Left lobe of liver (tissue), 1 donor: ENCODE measurements around the genes TENM4, DLG2, SYTL2 and CCDC83.

DNA sequence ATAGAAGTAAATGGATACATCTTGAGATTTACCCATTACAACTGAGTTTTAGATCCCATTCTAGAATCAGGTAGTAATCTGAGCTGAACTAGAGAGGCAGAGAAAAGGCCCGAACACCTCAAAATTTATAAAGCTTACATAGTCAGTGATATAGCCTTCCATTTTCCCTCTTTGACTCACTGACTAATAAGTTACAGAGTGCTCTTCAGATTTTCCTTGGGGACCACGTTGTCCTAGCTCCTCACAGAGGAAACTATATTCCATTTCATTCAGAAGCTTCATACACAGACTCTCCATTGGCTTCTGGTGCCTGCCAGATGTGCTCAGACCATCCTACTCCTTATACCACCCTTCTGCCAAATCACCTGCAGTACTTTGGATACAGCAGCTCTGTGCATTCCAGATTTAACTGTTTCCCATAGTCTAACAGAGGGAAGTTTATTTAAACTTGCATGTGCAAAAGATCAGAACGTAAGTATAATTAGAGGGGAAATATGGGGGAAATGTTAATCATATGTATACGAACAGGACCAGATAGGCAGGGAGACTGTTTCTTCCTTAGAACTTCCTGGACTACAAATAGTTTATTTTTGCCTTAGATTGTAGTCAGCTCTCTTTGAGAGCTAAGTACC is 41.9 kb downstream of the GAB2 start:
- PRO-cap, result no peak

- PRO-cap, result no peak
Measured at GRCh38 chr11:78392711-78393489, 24.7 kb downstream of the GAB2 start.

GRCh38 chr11:78400007-78400600 is 17.5 kb downstream of the GAB2 start:
- PRO-cap, result no peak

DNA sequence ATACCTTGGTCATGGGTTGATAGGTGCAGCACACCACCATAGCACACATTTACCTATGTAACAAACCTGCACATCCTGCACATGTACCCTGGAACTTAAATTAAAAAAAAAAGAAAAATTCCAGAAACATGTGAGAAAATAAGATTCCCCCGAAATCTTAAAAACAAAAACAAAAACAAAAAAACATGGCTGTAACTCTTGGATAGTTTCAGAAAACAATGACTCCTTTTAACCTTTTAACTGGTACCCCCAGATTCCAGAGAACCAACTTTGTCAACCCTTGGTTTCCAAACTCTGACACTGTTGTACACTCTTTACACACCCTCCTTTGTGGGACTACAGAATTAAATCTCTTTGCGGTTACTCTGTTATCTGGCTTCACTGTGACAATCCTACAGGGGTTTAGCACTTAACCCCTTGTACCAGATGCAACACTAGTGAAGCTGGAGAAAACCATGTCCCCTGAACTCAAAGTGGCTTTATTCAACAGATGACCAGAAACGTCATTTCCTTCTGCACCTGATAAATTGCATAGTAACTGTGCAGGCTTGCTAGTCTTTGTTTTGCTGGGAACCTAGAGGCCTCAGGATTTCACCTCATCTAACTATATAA is 5.5 kb upstream of the GAB2 start:
- PRO-cap, result no peak

DNA sequence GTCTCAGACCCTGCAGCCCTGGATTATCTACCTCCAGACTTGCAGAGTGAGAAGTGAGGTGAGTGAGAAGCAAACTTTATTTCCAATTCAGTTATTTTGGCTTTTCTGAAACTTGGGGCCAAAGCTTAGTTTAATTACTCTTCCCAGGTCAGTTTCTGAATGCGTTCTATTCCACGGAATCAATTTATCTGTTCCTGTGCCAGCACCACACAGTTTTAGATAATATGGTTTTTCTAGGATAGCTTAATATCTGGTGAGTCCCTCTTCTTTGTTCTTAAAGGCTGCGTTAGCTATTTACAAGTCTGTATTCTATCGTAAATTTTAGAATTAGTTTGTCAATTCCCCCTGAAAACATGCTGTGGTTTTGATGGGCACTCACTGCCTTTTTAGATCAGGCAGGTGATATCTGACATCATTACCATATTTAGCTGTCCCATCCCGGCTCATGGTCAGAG is 150.3 kb upstream of the NARS2 start:
- PRO-cap, result unidirectional peak, minus-strand start at position 208 of the sequence

DNA sequence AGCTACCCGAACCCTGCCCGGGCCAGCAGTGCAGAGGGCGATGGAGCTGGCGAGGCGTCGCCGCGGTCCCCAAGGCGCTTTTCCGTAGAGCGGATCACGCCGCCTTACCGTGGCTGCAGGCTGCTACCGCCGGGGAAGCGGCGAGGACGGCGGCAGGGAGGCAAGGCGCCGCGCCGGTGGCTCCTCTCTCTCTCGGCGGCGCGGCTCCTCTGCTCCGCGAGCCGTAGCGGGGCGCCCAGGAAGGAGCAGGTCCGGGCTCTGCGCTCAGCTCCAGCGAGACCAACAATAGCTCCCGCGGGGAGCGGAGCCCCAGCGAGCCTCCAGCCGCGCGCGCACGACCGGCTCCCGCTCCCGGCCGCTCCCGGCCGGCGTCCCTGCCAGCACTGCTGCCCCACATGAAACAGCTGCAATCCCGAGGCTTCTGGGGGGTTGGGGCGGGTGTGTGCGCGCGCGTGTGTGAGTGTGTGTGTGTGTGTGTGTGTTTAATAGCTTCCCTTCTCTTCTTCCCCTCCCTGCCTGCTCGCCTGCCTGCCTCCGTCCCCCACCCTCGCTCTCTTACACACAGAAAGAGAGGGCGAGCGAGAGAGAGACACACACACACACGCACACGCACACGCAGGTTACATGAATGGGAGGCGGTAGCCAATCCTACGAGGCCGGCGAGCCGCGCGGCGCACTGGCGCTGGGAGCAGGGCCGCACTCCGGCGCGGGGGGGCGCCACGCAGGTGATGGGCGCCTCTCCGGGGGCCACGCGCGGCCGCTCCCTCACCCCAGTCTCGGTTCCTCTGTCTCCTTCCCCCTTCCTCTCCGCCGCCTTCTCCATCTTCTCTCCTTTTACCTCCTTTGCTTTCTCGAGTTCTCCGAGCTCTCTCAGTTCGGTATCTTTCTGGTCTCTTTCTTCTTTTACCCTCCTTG is at the start of gene TENM4:
TSS of gene TENM4 (minus strand) at position 630 of the 915 bp plus-strand sequence.
- PRO-cap, result unidirectional peak, minus-strand start at position 385 of the sequence; unidirectional peak, minus-strand start at position 557 of the sequence

- PRO-cap, result no peak
Measured at GRCh38 chr11:82970473-82971075, 69.0 kb downstream of the DDIAS start.

DNA sequence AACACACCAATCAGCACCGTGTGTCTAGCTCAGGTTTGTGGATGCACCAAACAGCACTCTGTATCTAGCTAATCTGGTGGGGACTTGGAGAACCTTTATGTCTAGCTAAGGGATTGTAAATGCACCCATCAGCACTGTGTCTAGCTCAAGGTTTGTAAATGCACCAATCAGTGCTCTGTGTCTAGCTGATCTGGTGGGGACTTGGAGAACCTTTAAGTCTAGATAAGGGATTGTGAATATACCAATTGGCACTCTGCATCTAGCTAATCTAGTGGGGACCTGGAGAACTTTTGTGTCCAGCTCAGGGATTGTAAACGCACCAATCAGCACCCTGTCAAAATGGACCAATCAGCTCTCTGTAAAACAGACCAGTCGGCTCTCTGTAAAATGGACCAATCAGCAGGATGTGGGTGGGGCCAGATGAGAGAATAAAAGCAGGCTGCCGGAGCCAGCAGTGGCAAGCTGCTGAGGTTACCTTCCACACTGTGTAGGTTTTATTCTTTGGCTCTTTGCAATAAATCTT is 69.7 kb downstream of the DDIAS start:
- PRO-cap, result no peak

GRCh38 chr11:83007765-83008444 is 63.8 kb downstream of the RAB30 start:
- PRO-cap, result no peak

- PRO-cap, result no peak
Measured at GRCh38 chr11:83019804-83020363, 51.8 kb downstream of the RAB30 start.

GRCh38 chr11:83089071-83089771 is 17.5 kb upstream of the RAB30 start:
- PRO-cap, result no peak

- PRO-cap, result no peak
Measured at GRCh38 chr11:83169033-83170087, 12.4 kb downstream of the PCF11 start.

DNA sequence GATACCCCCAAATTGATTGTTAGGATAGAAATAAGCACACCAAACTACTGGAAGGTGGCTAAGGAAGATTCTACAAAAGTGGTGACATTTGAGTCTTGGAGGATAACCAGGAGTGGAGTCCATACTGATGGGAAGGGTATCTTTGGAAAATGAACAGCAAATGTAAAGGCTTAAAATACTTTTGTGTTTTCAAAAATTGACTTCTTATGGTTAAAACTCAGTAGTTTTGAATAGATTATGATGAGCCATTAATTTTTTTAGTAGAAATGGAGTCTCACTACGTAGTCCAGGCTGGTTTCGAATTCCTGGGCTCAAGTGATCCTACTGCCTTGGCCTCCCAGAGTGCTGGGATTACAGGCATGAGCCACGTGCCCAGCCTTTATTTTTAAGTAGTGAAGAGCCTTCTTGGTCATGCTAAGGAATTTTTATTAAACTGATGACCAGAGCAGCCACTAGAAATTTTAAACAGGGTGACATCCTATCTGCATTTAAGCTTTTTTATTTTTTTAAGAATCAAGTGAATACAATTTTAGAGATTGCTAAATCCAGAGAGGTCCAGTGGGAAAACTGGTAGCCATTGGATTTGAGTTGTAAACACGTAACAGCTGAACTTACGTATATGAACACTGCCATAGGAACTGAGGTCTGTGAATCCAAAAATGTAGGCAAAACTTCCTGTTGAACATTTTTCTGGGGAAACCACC is 7.2 kb upstream of the ANKRD42 start:
- PRO-cap, result no peak

DNA sequence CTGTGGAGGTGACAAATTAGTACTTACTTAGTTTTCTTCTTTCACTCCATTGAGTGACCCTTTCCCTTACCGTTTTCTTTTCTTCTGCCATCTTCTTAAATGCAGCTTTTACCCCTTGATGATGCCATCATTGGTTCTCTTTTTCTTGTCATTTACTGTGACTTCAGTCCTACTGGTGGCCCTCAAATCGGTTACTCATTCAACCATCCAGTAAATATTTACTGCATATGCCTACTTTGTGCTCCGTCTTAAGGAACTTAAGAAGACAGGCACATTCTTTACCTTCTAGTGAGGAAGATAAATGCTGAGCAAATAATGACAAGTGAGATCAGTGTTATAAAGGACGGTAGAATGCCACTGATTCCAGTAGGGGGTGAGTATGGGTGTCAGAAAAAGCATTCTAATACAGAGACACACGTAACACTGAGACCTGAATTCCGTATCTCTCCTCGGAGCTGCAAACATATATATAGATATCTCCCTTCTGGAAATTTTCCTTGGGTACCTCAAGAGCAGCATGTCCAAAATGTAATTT is 1.6 kb downstream of the ANKRD42 start:
- PRO-cap, result no peak

- PRO-cap, result no peak
Measured at GRCh38 chr11:84720132-84720583, 907.0 kb downstream of the DLG2 start.

- PRO-cap, result no peak
Measured at GRCh38 chr11:85507783-85508332, 119.3 kb downstream of the DLG2 start.

DNA sequence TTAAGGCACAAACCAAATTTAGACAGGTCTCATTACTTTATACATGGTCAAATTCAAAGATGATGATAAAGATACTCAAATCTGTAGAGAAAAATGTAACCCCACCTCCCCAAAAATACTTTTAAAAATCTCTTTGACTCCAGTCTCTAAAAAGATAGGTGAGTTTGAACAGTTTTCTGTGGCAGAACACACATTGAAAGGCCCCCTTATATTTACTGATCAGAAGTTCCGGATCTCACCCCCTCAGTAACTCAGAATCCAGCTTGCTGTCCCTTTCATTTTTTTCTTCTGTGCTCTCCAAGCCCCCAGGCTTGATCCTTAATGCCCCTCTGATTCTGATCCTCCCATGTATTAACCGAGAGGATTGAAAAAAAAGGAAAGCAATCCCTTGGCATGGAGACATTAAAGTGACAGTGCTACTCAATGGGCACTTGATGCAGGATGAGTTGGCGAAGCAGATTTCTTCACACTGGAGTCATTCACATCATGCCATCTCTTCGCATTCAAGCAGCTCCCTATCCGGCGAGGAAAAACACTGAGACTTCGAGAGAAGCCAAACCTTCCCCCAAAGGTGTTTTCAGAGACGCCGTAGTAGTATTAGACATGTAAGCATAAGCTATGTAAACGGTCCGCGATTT is at the start of gene DLG2:
TSS of gene DLG2 (minus strand) at position 366 of the 638 bp plus-strand sequence.
- PRO-cap, result unidirectional peak, minus-strand start at position 323 of the sequence

GRCh38 chr11:85810786-85811693 is at the start of gene SYTL2:
SYTL2 (minus strand) TSS chr11:85811141.
- PRO-cap, result bidirectional peak, plus-strand start at chr11:85811284, minus-strand start at chr11:85811141

DNA sequence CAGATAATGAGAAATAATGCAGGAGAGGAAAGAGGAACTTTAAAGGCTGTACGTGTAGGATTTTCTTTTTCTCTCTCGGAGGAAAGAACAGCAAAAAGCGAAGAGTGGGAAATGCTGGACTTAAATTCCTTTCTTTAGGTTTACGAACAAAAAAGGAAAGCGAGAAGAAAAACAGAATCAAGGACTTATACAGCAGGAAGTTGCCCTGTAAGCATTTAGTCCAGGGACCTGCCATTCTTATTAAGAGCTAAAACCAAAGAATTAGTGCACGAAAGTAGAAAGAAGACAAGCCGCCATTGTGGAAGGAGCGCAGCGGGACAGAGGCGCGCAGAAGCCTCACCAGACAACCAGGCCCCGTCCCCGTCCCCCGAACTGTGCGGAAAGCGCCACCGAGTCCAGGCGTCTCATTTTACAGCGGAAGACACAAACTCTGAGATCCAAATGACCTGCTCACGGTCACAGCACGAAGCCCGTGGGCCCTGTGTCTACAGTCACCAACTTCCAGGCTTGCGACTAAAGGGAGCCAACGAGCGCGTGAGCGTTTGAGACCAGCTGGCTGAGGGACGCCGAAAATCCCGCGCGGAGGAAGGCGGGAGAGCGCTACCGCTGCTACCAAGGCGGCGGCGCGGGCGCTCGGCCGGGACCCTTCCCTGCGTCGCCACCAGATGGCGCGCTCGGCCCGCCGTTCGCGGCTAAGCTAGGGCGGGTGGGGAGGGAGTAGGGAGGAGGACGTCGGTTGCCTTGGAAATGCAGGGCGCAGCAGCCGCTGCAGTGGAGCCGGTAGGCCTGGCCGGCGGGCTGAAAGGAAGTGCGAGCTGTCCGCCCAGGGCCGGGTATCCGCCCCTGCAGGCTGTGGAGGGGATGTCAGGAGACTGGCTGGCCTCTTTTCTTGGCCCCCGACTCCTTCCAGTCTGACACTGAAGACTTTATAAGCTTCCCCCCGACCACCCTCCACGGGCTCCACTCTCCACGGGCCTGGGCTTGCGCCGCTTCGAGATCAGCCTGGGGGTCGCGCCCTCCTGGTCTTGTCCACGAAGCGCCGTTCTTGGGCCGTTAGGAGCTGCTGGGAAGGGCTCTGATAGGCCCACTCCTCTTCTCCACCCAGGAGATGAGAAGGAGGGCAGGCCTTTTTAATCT is at the start of gene CCDC83:
TSS of gene CCDC83 (plus strand) at position 1,028 of the 1,137 bp plus-strand sequence.
- PRO-cap, result bidirectional peak, plus-strand start at position 774 of the sequence, minus-strand start at position 515 of the sequence

GRCh38 chr11:85952716-85953598 is 97.8 kb downstream of the CCDC83 start:
- PRO-cap, result no peak